Ileum (tissue), 1 donor: ENCODE results near the genes PLD1 and ECT2.

GRCh38 chr3:171457380-171458525 is 2.5 kb downstream of the TNIK start:
- PRO-cap: unidirectional peak, plus-strand start at chr3:171457727

DNA sequence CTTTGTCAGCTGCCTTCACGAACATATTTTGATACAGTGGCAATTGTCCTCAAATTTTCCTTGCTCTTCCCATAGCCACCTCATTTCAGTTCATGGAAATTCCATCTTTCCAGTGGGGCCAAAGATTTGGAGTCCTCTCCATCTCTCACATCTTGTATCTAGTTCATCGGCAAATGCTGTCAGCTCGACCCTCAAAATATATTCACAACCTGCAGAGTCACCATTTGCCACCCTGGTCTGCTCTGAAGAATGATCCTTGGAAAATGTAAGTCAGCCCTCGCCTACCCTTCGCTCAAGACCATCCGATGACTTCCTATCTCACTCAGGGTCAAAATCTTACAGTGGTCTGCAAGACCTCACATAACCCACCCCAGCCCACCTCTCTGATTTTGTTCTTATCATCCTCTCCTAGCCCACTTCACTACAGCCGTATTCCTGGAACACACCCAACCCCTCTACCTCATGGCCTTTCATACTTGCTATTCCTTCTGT is 127.2 kb downstream of the PLD1 start:
- PRO-cap: no peak

GRCh38 chr3:171809824-171810905 is at the start of gene PLD1:
Gene PLD1, minus strand, starts transcription at chr3:171810483.
- PRO-cap: bidirectional peak, plus-strand start at chr3:171810095, minus-strand start at chr3:171809908; bidirectional peak, plus-strand start at chr3:171810309, minus-strand start at chr3:171810159; bidirectional peak, plus-strand start at chr3:171810593, minus-strand start at chr3:171810445

GRCh38 chr3:171980424-171981017 is 58.9 kb upstream of the FNDC3B start:
- PRO-cap: no peak

DNA sequence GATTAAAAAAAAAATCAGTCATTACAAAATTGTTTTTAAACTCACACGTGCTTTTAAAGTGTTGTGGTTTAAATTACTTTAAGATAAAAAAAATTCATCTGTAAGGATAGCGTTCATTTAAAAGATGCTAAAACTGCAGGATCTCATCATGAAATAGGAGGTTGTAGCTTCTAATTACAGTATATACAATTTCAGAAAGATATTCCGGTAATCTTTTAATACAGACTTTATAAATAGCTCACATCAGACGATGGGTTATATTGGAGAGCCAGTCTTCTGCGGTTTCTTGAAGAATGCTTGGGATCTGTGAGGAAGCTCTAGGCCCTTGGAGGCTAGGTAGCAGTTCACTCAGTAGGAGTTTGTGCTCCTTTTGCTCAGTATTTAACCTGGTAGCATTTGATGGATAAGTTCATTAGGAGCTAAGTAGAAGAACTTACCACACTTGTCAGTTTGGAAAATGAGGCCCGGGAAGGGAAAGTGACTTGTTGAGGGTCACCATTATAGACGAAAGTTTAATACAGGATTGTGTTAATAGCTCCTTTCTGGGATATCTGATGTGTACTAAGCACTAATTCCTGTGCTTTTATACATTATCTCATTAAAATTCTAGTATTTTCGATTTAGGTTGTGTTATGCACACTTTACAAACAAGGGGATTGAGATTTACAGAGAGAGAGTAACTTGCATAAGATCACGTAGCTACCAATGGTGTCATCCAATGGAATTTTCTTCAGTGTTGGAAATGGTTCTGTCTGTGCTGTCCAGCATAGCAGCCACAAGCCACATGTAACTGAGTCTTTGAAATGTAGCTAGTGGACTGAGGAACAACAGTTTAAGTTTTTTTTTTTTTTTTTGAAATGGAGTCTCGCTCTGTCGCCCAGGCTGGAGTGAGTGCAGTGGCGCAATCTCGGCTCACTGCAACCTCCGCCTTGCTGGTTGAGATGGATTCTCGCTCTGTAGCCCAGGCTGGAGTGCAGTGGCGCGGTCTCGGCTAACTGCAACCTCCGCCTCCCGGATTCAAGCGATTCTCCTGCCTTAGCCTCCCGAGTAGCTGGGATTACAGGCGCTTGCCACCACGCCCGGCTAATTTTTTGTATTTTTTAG is 3.0 kb downstream of the FNDC3B start:
- PRO-cap: no peak

DNA sequence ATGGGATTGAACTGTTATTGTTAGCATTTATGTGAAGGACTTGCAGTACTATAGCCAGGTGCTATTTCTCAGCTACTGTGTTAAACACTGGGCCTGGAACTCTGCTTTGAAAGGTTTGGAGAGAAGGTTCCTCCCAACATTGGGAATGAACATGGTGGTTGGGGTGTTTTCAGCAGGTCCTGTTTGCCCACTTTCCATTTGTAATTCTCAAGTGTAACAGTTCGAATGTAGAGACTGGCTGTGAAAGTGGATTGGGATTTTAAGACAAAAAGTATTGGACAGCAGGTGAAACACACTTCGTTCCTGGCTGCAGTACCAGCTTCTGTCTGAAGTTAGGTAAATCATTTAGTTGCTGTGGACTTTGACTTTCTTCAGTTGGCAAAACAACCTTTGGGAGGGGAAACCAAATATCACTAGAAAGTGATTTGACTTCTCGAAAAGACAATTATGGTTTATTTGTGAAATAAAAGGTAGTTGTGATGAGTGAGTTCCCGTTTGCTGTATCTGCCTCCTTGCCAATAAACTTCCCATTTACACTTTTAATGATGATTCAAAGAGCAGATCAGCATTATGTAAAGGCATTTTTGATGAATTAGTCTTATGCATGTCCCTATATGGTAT is 33.9 kb downstream of the FNDC3B start:
- PRO-cap: no peak

DNA sequence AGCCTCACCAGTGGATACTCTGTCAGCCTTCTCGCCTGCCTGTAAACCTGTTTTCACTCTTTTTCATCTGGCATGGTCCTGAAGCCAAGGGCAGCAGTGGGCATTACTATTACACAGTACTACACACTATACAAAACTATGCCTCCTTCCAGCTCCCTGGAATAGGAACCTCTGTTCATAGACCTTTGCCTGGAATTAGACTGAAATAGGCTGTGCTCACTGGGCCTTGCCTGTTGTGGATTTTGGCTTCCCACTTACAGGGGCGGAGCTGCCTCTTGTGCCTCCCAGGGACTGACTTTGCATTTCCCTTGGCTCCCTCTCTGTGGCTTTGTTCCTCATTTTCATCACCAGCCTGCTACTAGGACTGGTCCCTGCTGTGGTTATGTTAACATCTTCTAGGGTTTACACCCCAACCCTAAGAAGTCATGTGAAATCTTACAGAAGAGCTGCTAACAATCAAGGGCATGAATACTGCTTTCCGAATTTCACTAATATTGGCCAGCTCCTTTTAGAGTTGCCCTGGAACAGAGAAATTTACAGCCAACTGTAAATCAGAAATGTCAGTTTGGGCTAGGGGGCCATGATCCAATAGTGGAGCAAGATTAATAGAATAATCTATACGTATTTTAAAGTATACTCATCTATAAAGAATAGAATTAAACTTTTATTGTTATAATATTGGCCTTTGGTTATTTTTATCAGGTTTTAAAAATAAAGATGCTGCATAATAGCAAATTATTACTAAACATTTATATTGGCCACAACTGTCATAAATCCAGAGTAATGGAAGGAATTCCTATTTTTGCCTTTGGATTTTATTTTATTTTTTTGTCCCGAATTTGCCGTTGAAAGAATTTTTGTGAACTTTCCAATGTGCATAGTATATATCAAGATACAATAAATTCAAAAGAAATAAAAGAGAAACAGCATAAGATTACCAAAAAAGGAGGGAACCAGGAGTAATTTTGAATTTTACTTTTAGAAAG is 121.0 kb downstream of the FNDC3B start:
- PRO-cap: no peak

DNA sequence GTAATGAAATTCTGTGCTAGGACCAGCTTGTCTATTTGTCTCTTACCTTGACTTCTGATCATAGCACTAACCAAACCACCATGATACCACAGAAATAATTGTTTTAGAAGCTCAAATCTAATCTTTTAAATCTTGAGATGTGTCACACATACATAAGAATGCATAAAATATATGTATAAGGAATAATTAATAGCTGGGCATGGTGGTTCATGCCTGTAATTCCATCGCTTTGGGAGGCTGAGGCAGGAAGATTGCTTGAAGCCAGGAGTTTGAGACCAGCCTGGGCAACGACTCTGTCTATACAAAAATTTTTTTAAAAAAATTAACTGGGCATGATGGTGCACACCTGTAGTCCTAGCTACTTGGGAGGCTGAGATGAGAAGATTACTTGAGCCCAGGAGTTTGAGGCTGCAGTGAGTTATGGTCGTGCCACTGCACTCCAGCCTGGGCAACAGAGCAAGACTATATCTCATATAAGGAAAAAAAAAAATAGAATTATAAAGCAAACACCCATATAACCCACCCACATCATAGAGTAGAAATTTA is 123.5 kb downstream of the FNDC3B start:
- PRO-cap: no peak

GRCh38 chr3:172179427-172180645 is 140.5 kb downstream of the FNDC3B start:
- PRO-cap: no peak

GRCh38 chr3:172317790-172318504 is 130.3 kb downstream of the GHSR start:
- PRO-cap: bidirectional peak, plus-strand start at chr3:172318213, minus-strand start at chr3:172317999

DNA sequence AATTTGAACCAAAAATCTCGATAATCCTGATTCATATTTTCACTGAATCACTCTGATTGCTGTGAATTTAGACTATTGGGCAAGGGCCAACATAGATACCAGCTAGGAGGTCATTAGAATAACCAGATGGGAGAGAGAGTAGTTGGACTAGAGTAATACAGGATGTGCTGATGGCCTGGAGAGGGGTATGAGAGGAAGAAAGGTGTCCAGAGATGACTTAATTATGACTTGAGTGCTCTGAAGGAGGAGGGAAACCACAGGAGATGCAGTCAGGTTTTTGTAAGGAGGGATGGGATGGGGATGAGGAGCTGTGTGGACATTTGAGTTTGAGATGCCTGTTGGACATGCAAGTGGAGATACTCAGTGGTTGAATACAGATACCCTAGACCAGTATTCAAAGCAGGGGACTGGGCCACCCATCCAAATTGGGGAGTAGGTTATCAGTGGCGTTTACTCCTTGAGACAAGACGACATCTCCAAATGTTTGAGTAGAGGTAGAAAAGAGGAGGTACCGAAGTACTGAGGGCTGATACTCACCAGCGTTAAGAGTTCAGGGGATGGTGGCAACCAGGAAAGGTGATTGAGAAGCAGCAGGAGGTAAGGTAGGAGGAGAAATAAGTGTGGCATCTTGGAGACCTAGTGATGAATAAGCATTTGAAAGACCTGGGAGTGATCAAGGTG is 96.6 kb downstream of the GHSR start:
- PRO-cap: no peak

GRCh38 chr3:172403108-172403747 is 45.0 kb downstream of the GHSR start:
- PRO-cap: no peak

DNA sequence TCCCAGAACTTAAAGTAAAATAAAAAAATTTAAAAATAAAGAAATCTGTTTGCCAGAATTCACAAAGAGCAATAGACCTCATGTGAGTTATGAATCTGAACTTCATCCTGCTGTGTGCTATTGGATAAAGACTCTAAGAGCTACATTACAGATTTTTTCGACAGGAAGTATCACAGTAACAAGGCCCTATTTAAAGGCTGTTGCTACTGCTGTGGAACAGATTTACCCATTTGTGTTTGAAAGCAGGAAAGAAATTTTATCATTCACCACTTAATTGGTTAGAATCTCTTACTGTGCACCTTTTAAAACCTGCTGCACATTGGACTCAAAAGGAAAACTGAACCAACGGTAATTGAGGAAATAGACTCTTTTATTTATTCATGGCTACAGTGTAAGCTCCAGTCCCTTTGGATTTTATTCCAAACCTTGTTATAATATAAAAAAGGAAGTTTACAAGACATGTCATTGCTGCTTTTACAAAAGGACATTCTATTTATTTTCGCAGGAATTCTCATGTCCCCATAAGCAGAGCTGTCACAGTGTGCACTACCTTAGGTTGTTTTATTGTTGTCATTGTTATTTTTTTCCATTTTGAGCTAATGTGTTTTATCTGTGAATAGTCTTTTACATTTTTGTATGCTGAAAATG is 918 bp downstream of the TNFSF10 start:
- PRO-cap: unidirectional peak, plus-strand start at position 377 of the sequence

DNA sequence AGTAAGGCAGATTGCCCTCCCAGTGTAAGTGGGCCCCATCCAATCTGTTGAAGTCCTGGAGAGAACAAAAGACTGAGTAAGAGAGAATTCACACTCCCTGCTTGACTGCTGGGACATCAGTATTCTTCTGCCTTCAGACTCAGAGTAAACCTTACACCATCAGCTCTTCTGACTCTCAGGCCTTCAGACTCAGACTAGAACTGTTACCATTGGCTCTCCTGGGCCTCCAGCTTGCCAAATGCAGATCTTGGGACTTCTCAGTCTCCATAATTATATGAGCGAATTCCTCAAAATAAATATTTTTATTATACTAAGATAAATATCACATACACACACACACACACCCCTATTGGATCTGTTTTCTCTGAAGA is 84.6 kb upstream of the TNFSF10 start:
- PRO-cap: no peak

DNA sequence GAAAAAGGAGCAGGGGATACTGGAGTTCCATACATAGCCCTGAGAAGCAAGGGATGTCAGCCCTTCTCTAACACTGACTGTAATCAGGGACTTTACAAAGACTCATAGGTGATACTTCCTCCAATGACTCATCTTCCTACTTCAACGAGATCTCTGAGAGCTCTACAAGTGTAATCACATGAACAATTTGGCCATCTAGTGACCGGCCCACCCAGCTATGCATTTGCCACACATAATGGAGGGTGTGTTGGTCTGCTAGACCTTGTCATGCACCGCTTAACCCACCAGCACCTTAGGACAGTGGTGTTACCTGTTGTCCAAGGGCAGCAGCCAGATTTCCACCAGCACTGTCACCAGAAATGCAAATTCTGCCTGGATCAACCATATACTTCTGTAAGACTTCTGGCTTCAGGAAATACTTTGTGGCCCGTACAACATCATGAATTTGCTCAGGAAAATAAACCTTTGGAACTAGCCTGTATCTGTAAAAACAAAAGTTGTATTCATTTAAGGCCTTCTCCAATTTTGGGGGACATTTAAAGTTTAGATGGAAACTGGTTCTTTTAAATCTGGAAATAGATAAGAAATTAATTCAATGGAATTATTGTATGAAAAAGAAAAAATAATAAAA is 75.1 kb downstream of the NCEH1 start:
- PRO-cap: no peak

DNA sequence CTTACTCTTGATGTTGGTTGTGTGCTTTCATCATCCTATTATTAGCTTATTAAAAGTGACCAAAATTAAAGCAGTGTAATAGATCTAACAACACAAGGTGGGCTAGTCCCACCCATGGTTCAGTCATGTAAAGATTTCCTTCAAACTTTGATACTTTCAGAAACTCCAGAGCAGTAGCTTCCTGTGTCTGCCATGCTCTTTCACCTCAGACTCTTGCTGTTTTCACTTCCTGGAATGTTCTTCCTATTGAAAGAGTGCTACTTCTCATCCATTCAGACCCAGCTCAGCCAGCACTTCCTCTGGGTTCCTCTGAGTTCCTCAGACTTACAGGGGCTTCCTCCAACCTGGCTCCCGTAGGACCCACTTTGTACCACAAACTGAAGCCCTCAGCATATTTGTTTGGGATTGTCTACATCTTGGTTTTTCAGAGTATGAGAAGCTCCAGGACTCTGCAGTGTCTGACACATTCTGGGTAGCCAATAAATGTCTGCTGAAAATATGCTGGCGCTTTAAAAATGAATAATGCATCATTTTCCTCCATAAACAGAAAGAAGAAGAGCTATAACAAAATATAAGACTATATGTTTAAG is 18.1 kb downstream of the NCEH1 start:
- PRO-cap: no peak

- PRO-cap: bidirectional peak, plus-strand start at chr3:172750763, minus-strand start at chr3:172750565; bidirectional peak, plus-strand start at chr3:172751034, minus-strand start at chr3:172750948
Observed at GRCh38 chr3:172750133-172751135, at the start of gene ECT2. Gene ECT2, plus strand, starts transcription at chr3:172750726.

GRCh38 chr3:173398065-173398523 is 550 bp downstream of the NLGN1 start:
- PRO-cap: no peak

GRCh38 chr3:174965281-174965791 is 106.2 kb downstream of the NAALADL2 start:
- PRO-cap: no peak

DNA sequence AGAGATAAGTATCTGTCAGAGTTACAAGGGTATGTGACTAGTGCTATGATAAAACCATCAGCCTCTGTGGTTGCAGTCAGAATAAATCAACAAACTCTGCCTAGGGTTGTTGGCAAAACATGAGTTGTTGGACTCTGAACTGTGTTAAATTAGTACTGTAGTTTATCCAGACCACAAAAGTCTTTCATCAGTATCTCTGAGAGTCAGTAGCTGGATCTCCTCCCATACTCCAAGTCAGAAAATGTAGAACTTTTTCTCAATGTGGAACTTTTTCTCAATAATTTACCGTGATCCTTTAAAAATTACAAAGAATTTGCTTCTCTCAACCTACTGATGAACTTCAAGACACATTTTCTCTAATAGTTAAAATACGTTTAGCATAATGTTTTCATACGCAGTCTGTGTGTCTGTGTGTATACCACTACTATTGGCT is 918.5 kb downstream of the NAALADL2 start:
- PRO-cap: no peak